ENCODE measurements around a stretch of chr4.

GRCh38 chr4:151407412-151408291, 1.3 kb upstream of the FHIP1A start:
- PRO-cap, result no peak

DNA sequence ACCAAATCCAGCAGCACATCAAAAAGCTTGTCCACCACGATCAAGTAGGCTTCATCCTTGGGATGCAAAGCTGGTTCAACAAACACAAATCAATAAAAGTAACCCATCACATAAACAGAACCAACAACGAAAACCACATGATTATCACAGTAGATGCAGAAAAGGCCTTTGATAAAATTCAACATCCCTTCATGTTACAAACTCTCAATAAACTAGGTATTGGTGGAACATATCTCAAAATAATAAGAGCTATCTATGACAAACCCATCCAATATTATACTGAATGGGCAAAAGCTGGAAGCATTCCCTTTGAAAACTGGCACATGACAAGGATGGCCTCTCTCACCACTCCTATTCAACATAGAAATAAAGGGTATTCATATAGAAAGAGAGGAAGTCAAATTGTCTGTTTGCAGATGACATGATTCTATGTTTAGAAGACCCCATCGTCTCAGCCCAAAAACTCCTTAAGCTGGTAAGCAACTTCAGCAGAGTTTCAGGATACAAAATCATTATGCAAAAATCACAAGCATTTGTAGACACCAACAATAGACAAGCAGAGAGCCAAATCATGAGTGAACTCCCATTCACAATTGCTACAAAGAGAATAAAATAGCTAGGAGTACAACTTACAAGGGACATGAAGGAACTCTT, 56.8 kb downstream of the FHIP1A start:
- PRO-cap, result no peak

- PRO-cap, result no peak
Observed at GRCh38 chr4:151718713-151720044, 41.6 kb downstream of the GATB start.

- PRO-cap, result no peak
Observed at GRCh38 chr4:152243803-152244321, 292.0 kb downstream of the FBXW7 start.

- PRO-cap, result no peak
Observed at GRCh38 chr4:152485739-152486220, 50.1 kb downstream of the FBXW7 start.

- PRO-cap, result no peak
Observed at GRCh38 chr4:152514601-152514939, 21.3 kb downstream of the FBXW7 start.

GRCh38 chr4:152635808-152636273, 44.0 kb downstream of the TMEM154 start:
- PRO-cap, result no peak

DNA sequence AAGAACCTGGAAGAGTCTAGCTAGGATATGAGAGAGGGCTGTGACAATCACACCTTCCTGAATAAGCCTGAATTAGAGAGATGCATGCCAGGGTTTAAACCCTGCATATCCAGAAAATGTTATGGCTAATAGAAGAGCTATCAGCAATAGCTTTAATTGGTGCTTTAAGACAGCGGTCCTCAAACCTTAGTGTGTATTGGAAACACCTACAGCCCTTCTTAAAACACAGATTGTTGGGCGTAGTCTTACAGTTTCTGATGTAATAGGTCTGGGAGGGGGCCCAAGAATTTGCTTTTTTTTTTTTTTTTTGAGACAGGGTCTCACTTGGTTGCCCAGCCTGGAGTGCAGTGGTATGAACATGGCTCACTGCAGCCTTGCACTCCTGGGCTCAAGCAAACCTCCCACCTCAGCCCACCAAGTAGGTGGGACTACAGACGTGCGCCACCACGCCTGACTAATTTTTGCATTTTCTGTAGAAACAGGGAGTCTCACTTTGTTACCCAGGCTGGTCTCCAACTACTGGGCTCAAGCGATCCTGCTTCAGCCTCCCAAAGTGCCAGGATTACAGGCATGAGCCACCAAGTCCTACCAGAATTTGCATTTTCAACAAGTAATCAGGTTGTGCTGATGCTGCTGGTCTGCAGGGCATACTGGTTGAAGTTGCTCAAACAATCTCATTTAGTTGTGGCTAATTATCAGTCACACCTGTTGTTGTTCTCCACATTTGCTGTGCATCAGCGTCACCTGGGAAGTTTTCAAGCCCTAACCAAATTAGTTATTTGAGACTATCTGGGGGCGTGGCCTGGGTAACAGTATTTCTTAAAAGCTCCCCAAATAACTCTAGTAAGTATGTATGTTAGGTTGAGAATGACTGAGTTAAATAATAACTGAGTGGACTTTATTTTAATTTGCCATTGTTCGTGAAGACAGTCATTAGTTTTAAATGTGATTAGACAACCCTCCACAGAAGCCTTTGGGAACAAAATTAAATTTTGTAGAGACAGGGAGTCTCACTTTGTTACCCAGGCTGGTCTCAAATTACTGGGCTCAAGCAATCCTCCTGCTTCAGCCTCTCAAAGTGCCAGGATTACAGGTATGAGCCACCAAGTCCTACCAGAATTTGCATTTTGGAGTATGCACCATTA, 13.9 kb downstream of the TMEM154 start:
- PRO-cap, result no peak

DNA sequence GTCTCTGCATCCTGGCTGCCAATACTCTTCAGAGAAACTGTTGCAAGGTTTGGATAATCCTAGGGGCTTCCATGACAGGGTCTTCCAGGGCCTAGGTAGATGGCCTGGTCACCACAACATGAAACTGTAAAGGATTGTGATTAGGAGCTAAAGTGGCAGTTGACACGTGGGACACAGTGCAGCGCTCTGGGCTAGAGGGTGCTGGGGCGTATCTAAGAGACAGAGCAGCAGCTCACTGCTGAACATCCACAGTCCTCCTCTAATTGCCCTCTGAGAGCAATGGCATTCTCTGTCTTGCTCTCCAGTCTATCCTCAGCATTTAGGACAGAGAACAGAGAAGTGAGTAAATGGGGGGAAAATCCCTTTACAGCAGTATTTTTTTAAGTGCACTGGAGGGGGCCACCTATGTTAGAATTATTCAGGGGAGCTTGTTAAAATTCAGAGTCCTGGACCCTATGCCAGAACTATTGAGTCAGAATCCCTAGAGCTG, 4.1 kb upstream of the TMEM154 start:
- PRO-cap, result no peak

- PRO-cap, result no peak
Observed at GRCh38 chr4:152778822-152779263, 687 bp downstream of the TIGD4 start.

DNA sequence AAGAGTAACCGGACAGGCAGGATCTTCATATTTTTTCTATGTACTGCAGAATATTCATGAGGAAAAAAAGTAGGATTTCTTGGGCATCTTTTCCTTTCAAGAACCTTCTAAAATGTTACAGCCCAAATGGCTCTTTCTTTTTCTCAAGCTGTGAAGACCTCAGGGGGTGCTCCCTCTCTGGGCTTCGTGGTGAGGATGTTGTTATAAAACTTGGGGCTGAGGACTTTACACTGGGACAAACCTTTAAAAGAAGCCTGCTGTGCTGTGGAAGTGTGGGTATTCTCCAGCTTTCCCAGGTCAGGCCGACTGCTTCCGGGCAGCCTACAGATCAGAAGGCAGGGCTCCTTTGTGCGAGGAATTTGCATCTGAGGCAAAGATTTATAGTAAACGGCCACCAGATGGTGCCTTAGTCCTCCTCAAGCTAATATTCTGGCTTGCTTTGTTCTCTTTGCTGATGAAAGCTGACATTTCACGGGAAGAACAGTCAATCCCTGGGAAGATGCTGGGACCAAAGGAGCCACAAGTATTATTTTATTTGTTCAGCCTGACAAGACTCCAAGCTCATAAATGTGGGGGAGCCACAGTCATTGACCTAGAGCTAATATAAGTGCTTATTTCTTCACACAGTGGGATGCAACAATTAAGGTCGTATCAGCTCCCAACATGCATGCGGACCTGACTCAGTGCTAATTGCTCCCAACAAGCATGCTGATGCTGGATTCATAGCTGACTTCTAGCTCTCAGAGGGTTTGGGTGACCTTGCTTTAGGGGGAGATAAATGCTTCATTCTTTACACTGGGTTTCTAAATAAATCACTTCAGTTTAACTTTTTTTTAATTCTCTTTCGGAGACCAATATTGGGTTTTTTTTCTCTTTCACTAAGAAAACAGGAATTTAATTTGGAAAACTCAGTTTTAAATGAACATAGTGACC, 120.8 kb upstream of the TRIM2 start:
- PRO-cap, result no peak

GRCh38 chr4:153115507-153116767, 88.3 kb upstream of the TRIM2 start:
- PRO-cap, result no peak

DNA sequence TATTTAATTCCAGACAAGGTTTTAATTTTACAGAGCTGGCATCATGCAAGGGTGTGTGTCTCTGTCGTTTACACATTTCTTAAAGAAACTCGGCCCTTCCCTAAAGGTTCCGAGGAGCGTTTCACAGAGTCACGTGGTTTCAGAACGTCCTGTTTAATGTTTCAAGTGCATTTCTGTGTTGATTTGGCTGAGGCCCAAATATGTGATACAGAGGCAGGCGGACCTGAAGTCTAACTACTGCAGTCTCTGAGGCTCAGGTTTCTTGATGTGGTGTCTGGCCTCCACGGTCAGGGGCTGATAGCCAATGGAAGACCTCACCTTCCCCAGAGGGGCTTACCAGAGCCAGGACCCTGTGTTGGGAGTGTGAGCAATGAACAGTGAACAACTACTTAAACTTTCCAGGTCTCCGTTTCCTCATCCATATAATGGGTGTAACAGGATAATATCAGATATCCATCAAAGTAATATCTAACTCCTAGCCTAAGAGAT, 50.2 kb upstream of the TRIM2 start:
- PRO-cap, result no peak

DNA sequence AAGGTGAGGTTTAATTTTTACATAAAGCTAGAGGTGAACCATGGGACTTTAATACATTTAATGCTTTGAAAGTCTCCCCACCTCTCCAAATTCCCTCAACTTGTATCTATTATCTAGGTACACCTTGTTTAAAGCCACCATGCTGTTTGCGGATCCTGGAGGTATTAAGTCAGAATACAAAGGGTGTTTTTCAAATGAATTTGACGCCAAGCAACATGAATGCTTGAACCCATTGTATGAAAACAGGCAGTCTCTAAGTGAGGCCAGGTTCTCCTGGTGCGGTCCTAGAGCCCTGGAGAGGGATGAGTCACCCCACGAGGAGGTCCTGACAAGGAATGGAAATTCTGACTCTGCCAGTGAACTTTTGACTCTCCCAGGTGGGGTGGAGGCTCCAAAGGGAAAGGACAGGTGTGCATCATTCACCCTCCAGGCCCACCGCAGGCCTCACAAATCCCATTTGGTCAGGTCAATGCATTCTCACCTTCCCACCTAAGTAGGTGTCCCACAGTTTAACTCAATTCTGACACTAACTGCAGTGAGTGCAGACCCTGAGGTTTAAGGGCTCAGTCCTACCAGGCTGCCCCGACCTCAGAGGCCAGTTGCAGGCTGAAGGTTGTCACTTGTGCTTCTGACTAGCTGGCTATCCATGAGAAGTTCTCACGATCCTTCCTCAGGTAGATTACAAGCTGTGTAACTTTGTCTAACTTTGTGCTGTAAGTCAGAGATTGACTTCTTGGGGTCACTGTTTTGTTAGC, 1.6 kb downstream of the TRIM2 start:
- PRO-cap, result bidirectional peak, plus-strand start at position 376 of the sequence, minus-strand start at position 286 of the sequence

- PRO-cap, result no peak
Observed at GRCh38 chr4:153246624-153247031, 42.4 kb downstream of the TRIM2 start.

GRCh38 chr4:153790689-153791837, 2.2 kb upstream of the SFRP2 start:
- PRO-cap, result no peak

- PRO-cap, result no peak
Observed at GRCh38 chr4:153791838-153792220, 2.9 kb upstream of the SFRP2 start.

DNA sequence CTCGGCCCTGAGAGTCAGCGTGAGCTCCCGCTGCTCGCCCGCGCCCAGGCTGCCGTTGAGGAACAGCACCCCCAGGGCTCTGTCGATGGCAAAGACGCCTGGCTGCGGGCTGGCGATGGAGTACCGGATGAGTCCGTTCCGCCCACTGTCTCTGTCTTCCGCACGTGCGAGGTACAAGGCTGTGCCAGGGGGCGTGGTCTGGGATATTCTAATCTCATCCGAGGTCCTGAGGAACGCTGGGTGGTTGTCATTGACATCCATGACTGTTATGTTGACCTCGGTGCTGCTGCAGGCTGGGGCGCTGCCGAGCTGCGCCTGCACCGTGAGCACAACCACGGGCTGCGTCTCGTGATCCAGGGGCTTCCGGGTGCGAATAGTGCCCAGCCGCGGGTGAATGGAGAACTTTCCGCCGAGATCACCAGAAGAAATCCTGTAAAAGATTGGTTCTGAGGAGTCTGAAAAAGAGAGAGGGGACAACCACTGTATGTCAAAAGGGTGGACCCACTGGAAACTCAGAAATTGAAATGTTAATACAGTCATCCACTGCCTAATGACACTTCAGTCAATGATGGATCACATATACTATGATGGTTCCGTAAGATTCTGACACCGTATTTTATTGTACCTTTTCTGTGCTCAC, 158.4 kb downstream of the DCHS2 start:
- PRO-cap, result no peak

- PRO-cap, result no peak
Observed at GRCh38 chr4:154535306-154536233, 14.6 kb downstream of the PLRG1 start.

GRCh38 chr4:154550691-154550940, 416 bp upstream of the PLRG1 start:
- PRO-cap, result no peak